Cerebellum (tissue), 5 donors: ENCODE measurements around a stretch of chr11.

- PRO-cap, 3 experiments = no peak in any of the 3 experiments
- RAMPAGE, long total RNA = no peak
These were observed 42.1 kb upstream of the ZBED5 start for GRCh38 chr11:10899948-10900289.

DNA sequence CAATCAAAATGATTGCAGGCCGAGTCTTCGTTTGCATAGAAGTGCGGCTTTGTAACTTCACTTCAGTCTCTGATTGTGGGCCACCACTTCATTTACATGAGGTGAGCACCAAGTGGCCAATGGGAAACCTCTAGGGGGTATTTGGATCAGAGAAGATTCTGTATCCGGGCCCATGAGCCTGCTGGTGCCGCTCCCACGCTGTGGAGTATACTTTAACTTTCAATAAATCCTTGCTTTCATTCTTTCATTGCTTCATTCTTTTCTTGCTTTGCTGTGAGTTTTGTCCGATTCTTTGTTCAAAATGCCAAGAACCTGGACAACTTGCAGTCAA, 50.9 kb upstream of the ZBED5 start:
- PRO-cap, 3 experiments = no peak in any of the 3 experiments
- RAMPAGE, long total RNA = no peak

DNA sequence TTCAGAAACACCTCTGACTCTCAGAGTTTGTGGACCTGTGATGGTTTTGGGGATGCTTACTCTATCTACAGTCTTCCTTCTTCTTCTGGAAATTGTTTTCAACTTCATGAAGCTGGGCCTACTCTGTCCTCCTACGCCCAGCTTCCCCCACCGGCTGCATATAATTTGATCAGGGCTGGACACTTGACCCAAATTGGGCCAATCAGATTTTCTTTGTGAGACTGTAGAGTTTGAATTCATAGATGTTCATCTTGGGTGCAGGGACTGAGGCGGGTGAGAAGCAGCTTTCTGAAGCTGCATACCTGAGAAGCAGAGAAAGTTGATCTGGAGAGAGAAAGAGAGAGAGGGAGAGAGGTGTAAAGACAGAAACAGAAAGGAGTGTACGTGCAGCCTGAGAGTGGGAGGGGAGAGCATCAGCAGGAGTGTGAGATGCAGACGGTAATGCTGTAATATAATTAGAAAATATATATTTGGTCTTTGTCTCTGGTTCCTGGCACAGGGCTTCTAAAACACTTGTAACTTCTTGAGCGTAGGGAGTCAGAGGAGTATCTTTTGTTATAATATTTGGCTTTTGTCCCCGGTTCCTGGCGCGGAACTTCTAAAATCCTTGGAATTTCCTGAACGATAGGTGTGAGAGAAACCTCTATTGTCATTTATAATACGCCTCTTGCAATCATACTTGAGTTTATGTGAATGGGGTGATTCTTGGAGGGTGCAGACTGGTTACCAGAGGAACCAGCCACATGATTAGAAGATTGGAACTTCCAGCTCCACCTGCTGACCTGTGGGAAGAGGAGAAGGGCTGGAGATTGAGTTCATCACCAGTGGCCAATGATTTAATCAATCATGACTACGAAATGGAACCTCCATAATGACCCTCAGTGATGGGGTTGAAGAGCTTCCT, 53.9 kb upstream of the ZBED5 start:
- PRO-cap, 3 experiments = no peak in any of the 3 experiments
- RAMPAGE, long total RNA = no peak

DNA sequence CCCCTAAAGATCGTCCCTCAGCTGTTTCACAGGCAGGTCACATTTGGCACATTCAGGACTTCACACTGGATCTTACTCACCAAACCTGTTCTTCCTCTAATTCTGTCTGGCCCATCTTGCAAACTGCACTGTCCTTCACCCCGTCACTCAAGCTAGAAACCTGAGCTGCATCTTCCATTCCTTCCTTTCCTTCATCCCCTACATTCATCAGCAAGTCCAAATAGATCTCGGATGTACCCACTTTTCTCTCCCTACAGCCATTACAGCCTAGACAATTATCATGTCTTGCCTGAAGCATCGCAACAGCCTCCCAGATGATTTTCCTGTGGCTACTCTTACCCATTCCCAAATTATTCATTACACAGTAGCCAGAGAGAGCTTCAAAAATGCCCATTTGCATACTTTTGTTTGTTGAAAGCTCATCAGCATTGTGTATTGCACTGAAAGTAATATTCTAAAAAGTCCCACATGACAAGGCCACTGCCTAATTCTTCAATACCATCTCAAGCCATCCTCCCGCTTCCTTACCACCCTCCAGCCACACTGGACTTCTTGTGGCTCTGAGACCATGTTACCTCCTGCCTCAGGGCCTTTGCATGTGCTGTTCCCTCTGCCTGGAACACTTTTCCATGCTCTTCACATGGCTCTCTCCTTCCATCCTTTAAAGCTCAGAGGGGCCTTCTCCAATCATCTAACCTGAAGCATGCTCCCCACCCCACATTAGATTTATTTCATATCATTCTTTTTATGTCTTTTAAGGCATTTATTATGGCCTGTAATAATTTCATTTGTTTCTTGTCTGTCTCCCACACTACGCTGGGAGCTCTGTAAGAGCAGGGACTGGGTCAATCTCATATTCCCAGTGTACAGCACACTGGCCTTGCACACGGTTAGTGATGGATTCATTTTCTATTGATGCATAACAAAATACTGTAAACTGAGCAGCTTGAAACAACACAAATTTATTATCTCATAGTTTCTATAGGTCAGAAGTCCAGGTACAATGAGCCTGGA, 61.1 kb upstream of the CSNK2A3 start:
- PRO-cap, 3 experiments = no peak in any of the 3 experiments
- RAMPAGE, long total RNA = no peak

- PRO-cap, 3 experiments = no peak in any of the 3 experiments
- RAMPAGE, long total RNA = no peak
These were observed 70.1 kb downstream of the USP47 start for GRCh38 chr11:11911789-11912407.

DNA sequence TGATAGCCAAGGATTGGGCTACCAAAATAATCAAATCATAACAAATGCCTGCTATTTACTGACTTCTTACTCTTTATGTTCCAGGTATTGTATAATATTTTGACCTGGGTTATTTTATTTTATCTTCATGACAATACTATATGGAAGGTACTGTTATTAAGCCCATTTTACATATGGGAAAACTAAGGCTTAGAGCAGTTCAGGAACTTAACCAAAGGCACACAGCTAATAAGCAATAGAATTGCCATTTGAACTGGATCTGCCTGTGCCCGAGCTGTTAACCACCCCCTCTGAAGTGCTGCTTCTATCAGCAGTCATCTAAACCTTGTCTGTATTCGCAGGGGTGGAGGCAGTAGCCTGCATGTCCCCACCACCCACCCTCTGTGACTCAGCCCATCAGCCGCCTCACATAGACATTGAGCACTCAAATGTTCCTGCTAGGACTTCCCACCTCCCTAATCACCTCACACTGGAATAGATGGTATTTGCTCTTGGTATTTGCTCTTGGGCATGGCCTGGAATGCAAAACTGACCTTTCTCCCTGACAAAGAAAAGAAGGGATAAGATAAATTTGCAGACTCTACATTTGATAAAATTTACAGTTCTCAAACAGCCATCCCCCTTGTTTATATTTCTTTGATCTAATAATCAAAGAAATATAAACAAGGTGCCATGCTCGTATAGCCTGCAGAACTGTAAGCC, 16.2 kb downstream of the DKK3 start:
- PRO-cap, 3 experiments = no peak in any of the 3 experiments
- RAMPAGE, long total RNA = no peak

GRCh38 chr11:11995625-11996139, 12.7 kb downstream of the DKK3 start:
- PRO-cap, 3 experiments = no peak in any of the 3 experiments
- RAMPAGE, long total RNA = no peak

DNA sequence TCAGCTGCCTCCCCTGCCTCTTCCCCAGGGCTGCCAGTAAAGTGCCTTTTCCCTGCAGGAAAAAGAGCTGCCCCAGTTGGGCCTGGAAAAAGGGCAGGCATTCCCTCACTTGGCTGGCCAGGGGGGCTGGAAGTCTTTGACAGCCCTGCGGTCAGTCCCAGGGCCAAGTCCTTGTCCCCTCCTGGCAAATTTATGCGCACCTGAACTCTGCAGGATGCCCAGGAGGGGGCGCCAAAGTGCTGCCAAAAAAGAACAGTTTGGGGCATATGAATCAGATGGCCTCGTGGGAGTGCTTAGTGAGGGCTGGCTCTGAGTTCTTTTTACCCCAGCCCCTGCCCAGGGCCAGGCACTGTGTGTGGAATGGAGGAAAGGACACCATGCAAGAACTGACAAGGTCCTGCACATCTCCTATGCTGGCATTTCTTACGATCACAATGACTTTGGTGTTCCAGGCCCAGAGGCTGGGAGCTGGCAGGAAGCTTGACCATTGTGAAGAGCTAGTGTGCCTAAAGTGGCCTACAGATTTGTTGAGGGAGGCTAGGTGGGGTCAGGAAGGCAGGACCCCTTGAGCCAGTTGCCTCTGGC, 39.0 kb upstream of the DKK3 start:
- PRO-cap, 3 experiments = no peak in any of the 3 experiments
- RAMPAGE, long total RNA = no peak

- PRO-cap, 3 experiments = no peak in any of the 3 experiments
- RAMPAGE, long total RNA = no peak
These were observed 6.6 kb upstream of the MICAL2 start for GRCh38 chr11:12103725-12104353.

DNA sequence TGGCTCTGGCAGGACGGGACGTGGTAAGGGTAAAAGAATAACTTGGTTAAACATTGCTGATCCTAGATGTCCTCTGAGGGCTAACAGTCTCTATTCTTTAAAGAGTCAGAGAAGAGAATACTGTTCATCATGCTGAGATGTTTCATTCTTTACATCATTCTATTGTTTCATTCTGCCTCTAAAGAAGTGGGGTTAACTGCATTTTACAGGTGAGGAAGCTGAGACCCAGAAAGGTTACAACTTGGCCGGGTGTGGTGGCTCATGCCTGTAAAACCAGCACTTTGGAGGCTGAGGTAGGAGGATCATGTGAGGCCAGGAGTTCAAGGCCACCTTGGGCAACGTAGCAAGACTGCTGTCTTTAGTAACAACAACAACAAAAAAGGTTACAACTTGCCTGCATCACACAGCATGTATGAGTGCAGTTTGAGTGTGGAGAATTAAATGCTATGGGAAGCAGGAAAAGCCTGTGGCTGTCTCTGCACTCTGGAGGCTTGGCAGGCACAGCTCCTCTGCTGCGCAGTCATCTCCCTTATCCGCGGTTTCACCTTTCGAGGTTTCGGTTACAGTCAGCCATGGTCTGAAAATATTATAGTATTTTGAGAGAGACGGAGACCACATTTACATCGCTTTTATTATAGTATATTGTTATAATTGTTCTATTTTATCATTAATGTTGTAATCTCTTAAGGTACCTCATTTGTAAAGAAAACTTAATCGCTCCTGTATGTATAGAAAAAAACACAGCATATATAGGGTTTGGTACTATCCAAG, 2.8 kb downstream of the MICAL2 start:
- PRO-cap, 3 experiments = no peak in any of the 3 experiments
- RAMPAGE, long total RNA = no peak

DNA sequence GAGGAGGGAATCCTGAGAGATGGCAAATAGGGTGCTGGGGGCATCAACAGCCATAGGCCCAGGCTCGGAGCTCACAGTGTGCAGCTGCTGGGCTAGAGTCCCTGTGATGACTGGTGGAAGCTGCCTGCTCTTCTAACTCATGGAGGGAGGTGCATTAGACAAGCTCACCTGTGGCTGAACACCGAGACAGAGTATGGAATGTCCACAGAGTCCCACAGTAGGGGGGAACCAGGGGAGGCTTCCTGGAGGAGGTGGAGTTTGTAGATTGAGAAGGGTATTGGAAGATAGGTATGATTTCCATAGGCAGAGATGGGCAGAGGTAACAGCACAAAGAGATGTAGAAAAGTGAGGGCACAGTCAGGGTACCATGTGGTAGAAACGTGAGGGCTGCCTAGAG, 9.9 kb downstream of the MICAL2 start:
- PRO-cap, 3 experiments = no peak in any of the 3 experiments
- RAMPAGE, long total RNA = no peak

- PRO-cap, 3 experiments = no peak in any of the 3 experiments
- RAMPAGE, long total RNA = no peak
These were observed 125.4 kb downstream of the MICAL2 start for GRCh38 chr11:12235430-12236557.

- PRO-cap, 3 experiments = no peak in any of the 3 experiments
- RAMPAGE, long total RNA = no peak
These were observed 129.0 kb upstream of the PARVA start for GRCh38 chr11:12248330-12248869.

DNA sequence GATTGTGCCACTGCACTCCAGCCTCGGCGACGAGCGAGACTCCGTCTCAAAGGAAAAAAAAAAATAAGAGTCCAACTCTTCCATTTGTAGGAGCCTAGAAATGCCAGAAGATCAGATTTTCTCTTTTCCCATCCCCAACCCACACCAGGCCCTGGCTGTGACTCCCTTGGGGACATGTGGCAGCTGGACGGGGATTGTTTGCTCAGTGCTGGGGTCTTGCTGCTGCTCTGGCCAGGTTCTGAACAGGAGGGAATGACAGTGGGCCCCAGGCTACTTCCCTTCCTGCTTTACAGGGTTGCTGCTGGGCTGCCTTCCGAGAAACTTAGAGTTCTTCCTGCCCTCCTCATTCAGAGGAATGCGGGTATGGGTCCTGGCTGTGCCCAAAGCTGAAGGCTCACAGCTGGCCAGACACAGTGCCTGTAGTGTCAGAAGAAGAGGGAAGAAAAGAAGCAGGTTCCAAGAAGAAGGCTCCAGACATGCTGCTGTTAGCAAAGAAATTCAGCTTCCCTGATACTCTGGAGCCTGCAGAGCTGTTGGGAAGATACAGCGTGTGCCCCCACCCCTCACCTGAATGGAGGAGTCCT, 108.3 kb upstream of the PARVA start:
- PRO-cap, 3 experiments = no peak in any of the 3 experiments
- RAMPAGE, long total RNA = no peak

GRCh38 chr11:12279973-12281151, 97.0 kb upstream of the PARVA start:
- PRO-cap, 3 experiments = no peak in any of the 3 experiments
- RAMPAGE, long total RNA = no peak

DNA sequence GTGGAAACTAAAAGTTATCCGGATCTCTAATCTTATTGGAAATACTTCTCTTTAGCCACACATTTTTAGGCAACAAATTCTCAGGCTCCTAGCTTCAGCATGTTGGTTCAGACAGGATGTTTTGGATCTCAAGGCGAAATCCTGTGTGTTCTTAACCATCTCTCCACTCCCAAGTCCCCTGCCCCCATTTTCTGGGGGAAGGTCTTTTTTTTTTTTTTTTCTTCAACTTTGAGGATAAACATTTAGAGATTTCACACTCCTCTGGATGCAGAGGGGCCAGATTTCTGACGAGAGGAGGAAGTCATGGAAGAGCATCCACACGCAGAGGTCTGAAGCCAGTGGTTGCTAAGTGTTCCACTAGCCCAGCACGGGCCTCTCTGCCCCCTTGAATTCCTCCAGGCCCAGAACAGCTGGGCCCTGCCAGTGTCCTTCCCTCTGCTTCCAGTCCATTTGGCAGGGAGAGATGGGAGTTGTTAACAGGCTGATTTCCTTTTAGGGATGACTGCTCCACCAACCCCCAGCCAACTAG, 20.3 kb downstream of the PARVA start:
- PRO-cap, 3 experiments = no peak in any of the 3 experiments
- RAMPAGE, long total RNA = no peak

DNA sequence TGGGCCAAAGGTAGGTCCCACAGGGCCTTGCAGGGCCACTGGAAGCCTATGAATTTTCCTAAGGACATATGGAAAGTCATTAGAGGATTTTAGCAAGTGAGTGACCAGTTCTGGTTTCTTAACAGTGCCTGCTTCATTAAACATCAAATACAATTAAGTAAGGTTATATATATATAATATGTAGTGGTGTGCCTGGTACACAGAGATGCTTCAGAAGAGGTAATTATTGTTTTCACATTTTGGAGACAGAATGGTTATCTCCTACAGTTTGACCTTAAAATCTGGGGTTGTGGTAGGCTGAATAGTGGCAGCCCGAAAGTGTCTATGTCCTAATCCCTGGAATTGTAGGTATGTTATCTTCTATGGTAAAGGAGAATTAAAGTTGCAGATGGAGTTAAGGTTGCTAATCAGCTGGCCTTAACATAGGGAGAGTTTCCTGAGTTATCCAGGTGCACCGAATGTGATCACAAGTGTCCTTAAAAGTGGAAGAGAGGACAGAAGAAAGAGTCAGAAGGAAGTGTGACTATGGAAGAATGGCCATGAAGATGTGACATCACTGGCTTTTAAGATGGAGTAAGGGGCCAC, 31.8 kb downstream of the PARVA start:
- PRO-cap, 3 experiments = no peak in any of the 3 experiments
- RAMPAGE, long total RNA = no peak

DNA sequence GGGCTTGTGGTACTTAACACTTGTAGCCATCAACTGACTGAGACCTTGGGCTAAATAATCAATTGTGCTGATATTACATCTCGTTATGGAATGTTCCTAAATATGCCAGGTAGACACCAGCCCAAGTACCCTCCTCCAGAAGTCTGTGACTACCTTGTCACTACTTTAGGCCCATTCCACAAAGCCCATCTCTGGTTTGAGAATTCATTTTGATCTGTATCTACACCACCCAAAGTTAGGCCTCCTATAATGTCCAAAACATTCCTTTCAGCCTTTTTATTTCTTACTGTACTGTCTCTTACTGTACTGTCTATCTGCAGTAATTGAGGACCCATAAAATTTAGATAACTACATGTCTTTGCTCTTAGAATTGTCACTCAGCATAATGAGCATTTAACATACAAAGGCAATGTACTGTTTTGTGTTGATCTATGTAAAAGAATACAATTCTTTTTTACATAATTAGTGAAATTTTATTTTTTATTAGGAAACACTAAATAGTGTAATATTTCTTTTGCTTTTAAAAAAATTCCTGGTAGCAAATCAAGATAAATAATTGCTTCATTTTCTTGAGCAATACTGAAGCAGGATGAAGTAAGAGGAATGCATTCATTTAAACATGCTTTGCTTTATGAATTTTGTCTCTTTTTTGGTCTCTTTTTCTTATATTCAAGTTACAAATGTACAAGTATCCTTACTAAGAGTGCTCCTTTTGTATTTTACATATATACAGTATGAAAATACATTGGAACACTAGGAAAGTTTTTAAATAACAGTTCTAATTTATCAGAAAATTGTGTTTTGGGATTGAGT, 144.6 kb upstream of the TEAD1 start:
- PRO-cap, 3 experiments = no peak in any of the 3 experiments
- RAMPAGE, long total RNA = no peak

DNA sequence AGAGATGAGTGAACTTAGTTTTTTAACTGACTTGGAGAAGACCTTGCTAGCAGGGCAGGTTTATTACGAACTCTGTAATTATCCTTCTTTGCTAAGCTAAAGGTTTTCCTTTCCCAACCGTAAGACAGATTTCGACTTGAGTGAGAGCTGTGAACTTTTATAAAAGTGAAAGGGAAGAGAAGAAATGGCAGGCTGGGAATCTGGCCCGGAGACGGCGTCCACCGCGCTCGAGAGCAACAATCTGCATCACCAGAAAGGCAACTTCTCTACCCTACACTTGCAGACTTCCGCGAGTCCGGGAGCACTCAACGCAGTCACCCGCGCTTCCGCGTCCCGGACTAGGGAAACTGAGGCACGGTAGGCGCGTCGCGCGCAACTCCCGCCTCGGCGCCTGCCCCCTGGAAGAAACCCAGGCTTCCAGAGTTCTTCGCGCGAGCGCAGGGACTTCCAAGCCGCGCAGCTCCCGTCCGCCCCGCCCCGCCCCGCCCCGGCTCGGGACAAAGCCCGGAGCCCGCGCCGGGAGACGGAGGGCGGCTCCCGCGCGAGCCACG, 484 bp upstream of the TEAD1 start:
- PRO-cap, 3 experiments = no peak in any of the 3 experiments
- RAMPAGE, long total RNA = no peak

GRCh38 chr11:12674213-12674339, 145 bp upstream of the TEAD1 start:
- PRO-cap, 3 experiments = peak in 3 of 3 experiments; most common minus-strand start chr11:12674235 (in 2)
- RAMPAGE, long total RNA = no peak